Hair follicle dermal papilla cell (primary cell): ENCODE data around the genes USP9Y and CDY1.

- CAGE, long polyA plus RNA = no peak
These were observed 68.4 kb downstream of the ZFY start for GRCh38 chrY:3003246-3004362.

DNA sequence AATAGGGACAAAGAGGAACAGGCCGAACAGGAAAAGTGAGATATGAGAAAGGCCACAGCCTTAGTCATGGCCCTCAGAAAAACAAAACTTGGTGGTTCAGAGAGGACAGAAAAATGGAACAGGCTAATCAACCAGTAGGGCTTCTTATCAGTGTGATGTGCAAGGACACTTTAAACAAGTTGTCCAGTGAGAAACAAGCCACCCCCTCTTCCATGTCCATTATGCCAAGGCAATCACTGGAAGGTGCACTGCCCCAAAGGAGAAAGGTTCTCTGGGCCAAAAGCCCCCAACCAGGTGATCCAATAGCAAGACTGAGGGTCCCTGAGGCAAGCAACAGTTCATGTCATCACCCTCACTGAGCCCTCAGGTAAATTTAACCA lies 261.1 kb upstream of the AMELY start:
- CAGE, long polyA plus RNA = no peak

- CAGE, long polyA plus RNA = no peak
These were observed at the start of gene USP9Y for GRCh38 chrY:12700993-12701370. Gene USP9Y, plus strand, starts transcription at chrY:12701231.

- CAGE, long polyA plus RNA = no peak
These were observed 365.8 kb downstream of the KDM5D start for GRCh38 chrY:19378659-19379146.

- CAGE, long polyA plus RNA = no peak
These were observed 241.7 kb downstream of the KDM5D start for GRCh38 chrY:19502598-19503404.

DNA sequence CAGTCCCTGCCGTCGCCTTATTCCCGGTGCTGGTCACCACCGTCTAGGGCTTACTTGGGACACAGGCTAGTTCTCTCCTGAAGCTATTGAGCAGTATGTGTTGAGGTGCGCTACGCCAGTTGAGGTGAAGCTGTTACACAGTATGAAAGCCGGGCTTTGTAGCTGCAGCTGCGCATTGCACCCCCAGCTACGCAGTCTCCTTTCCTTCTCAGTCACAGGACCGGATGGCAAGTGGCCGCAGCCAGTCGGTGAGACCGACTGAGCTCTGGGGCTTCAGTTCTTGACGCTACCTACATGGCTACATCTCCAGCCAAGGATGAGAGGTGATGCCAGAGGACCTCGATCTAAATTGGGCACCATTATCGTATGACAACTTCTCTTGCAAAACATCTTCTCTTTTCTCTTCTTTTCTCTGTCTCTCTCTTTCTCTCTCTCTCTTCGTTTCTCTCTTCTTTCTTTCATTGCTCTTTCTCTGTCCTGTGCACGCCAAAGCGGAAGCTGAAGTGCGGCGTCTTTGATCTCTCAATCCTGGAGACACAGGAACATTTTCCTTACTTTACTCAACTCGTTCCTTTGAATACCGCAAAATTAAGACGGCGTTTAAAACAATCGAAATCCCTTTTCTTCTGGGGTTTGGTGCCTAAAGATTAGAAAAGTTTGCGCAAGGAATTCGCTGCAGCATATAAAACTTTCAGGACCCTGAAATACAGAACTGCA lies 176.7 kb downstream of the KDM5D start:
- CAGE, long polyA plus RNA = no peak

- CAGE, long polyA plus RNA = no peak
These were observed at the start of gene CDY1 for GRCh38 chrY:25621765-25622405. Gene CDY1, plus strand, starts transcription at chrY:25622117.